NT2/D1 (cell line): ENCODE measurements around the genes KCNJ9 and DCAF8.

GRCh38 chr1:159923116-159924211 is 1.8 kb downstream of the TAGLN2 start:
- RRBS, 2 experiments = no CpG with 5 or more reads among the region's 21 CpGs

DNA sequence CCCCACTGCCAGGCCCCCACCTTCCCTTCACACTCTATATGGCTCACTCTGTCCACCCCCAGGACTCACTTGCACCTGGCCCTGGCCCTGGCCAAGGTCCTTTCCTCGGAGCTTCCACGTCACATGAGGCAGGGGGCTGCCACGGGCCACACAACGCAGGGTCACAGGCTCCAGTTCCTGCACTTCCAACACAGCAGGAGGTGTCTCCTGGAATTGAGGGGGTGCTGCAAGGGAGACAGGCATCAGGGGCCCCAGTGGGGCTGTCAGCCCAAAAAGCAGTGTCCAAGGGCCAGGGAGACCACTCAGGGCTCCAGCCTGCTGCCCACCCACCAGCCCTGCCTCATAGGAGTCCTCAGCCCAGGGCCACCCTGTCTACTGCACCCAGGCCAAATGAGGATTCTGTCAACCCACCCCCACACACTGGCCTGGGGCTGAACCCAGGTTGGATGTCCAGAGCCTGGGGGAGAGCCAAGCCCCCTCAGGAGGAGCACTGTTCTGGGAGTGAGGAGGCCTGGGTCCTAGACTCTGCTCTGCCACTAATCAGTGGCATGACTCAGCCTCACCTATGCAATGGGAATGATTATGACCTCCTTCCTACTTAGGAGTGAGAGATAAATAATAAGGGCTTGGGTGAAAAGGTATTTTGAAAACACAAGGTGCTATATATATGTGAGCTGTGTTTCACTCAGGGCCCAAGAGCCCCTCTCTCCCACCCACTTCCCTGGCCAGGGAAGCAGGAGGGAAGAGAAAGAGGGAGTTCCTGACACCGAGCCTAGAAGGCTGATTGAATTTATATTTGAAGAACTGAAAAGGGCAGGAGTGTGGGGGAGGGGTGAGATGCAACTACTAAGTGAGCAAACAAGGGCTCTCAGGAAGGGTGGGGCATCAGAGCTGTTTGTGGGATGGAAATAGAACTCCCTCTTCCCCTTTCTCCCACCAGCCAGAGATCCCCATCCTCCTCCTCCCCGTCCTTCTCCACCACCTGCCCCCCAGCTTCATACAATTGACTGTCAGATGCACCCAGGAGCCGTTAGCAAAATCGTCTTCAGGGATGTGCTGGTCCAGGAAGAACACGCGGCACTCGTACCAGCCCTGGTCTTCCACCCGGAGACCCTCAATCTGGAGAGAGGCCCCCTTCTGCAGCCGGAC is 8.4 kb downstream of the IGSF9 start:
- RRBS, 2 experiments = 80 to 100% methylated on average over 1 of the region's 13 CpGs

DNA sequence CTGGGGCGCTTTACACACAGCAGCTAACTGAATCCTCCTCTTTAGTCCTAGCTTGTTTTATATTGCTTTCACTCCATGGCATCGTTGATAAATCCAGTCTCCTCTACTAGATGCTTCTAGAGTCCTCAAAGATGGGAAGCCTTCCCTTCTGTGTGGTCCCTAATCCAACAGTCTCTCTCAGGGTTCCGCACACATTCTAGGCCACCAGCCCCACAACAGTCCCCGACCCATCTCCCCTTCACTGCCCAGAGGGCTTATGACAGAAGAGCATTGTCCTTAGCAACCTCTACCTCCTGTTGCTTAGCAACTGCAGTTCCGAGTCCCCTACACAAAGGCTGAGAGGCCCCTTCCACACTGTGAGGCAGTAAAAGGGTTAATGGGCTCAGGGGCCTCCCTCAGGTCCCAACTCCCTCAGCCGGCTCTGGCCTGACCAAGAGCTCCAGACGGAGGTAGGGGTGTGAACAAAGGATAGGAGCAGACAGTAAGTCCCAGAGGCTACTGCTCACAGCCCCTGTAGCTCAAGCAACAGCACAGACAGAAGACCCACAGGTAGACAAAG is 4.3 kb downstream of the IGSF9 start:
- RRBS, 2 experiments = no CpG with 5 or more reads among the region's 7 CpGs

DNA sequence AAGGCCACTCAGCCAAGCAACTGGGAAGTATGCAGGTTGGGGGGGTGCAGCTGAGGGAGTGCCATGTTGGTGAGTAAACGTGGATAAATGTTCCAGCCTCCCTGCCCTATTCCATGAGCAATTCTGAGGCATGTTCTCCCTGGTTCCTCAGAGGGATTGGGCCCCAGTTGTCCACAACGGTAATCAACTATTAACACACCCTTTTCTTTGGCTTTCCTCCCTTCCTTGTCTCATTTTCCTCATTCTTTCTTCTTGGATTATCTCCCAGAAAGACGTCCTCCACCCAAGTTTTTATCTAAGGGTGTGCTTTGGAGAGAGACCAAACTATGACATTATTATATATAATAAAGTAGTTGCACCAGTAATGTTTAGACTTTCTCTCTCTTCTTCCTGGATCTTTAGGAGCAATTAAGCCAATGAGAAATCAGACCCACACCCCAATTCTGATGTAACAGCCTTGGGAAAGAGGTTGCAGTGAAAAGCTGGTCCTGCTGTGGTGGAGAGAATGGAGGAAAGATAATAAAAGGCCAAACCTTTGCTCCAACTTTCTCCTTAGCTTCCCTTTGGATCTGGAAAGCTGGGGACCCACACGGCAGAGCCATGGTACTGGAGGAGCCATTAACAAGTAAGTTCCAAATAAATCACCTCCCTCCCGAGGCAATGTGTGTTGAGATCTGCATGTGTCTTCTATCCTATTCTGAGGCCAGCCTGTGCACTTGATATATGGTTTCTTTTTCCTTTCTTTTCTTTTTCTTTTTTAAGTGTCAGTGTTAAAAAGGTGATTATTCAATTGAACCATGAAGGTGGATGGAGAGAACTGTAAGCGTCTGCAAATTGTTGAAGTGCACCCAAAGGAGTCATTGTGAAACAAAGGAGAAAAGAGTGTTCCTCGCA is 7.0 kb upstream of the SLAMF9 start:
- RRBS, 2 experiments = no CpG with 5 or more reads among the region's 7 CpGs

GRCh38 chr1:160032519-160033032 is 786 bp upstream of the PIGM start:
- RRBS, 2 experiments = no CpG with 5 or more reads among the region's 6 CpGs

DNA sequence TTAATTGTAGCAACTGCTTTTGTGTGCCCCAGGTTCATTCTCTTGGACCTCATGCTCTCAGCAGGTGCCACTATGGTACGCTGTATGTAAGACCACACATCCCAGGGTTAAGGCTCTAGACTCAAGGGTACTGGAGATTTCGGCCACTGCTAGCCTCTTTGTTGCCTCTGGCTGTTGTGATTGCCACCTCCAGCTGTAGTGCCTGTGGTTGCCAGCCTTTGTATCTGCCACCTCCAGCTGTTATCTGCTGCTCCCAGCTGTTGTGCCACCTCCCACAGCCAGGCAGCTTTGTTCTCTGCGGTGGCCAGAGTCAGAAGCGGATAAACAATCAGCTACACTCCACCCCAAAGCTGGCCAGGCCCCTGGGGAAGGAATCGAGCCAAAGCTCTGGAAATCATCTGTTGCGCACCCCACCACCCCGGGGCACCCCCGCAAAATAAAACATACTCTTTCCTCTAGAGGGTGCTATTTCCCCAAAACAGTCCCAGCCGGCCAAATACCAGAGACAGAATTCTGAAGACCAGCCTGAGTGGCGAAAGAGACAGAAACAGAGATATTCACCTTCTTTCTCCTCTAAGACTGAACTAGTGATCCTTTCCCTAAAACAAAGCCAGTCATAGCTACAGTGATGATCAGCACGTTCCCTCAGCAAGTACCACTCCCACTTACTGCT is 14.8 kb upstream of the PIGM start:
- RRBS, 2 experiments = under 1 to 4% methylated on average over 1 to 3 of the region's 11 CpGs

DNA sequence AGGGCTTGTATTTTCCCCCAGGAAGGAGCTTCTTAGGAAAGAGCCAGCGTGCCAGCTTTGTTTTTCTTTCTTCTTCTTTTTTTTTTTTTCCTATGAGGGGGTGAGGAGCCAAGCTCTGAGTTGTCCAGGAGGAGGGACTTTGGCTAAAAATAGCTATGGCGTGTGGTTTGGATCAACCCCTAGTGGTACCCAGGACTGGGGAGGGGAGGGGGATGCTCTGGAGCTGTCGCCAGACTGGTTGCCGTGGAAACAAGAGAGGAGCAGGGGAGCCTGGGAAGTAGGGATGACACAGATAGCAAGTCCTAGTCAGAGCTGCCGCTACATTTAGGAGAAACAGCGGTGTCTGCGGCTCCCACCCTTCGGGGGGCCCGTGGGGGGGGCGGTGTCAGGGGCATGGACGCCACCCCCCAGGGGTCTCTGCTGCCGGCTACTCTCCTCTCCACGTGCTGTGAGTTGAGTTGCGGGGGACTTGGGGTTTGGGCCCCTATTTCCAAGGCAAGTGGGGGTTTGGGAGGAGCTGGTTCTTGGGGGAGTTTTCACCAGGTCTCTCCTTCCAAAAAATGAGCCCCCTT is at the start of gene KCNJ9:
Gene KCNJ9 (plus strand): TSS at position 289 of the 572 bp plus-strand sequence.
- RRBS, 2 experiments = no CpG with 5 or more reads among the region's 14 CpGs

GRCh38 chr1:160127789-160128717 is 12.5 kb downstream of the ATP1A2 start:
- RRBS, 2 experiments = no CpG with 5 or more reads among the region's 13 CpGs

- RRBS, 2 experiments = no CpG with 5 or more reads among the region's 5 CpGs
Observed at GRCh38 chr1:160141287-160141954, 10.0 kb upstream of the ATP1A4 start.

- RRBS, 2 experiments = no CpG with 5 or more reads among the region's 3 CpGs
Observed at GRCh38 chr1:160204167-160204935, 833 bp upstream of the PEA15 start.

DNA sequence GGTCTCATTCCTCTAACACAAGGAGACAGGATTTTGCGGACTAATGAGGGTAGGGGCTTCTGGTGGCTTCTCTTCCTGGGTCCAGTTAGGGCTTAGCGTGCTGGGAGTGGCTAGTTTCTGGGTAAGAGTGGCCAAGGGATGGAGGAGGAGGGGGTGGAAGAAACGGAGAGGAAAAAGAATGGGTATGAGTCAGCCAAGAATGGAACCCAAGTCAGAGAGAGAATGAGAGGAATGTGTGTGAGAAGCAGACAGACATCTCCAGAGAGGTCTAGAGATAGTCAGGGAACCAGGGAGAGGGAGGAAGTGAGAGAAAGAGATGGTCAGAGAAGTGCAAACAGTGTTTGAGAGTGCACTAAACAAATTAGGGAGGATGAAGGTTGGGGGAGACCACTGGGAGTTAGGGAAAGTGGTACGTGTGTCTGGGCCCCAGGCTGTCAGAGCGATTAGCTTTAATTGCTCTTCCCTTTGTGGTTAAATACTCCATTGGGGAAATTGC is 1.3 kb downstream of the PEA15 start:
- RRBS, 2 experiments = no CpG with 5 or more reads among the region's 5 CpGs

GRCh38 chr1:160209310-160210319 is 4.4 kb downstream of the PEA15 start:
- RRBS, 2 experiments = no CpG with 5 or more reads among the region's 9 CpGs

- RRBS, 2 experiments = no CpG with 5 or more reads among the region's 71 CpGs
Observed at GRCh38 chr1:160261797-160262847, at the start of gene DCAF8. Gene DCAF8, minus strand, starts transcription at chr1:160262549.

DNA sequence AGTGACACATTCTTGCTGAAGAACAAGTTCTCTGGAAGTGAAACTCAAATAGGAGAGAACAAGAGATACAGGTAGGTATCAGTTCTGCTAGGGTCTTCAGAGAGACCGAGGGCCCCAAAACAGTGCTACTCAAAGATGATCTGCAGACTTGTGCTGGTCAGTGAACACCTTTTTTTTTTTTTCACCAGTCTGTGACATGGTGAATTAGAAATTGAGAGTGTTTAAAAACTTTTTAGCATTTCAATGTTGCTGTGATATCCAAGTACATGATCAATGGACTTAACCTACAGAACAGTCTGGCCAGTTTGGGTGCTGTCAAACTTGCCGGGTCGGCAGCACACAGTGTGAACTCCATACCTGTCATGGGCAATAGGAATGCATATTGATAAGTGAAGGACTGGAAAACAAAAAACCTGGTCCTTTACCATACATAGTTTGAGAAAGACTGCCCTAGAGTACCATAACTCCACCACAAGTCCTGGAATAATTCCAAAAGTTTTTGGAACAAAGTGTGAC is 7.8 kb downstream of the PEX19 start:
- RRBS, 2 experiments = no CpG with 5 or more reads among the region's 3 CpGs

DNA sequence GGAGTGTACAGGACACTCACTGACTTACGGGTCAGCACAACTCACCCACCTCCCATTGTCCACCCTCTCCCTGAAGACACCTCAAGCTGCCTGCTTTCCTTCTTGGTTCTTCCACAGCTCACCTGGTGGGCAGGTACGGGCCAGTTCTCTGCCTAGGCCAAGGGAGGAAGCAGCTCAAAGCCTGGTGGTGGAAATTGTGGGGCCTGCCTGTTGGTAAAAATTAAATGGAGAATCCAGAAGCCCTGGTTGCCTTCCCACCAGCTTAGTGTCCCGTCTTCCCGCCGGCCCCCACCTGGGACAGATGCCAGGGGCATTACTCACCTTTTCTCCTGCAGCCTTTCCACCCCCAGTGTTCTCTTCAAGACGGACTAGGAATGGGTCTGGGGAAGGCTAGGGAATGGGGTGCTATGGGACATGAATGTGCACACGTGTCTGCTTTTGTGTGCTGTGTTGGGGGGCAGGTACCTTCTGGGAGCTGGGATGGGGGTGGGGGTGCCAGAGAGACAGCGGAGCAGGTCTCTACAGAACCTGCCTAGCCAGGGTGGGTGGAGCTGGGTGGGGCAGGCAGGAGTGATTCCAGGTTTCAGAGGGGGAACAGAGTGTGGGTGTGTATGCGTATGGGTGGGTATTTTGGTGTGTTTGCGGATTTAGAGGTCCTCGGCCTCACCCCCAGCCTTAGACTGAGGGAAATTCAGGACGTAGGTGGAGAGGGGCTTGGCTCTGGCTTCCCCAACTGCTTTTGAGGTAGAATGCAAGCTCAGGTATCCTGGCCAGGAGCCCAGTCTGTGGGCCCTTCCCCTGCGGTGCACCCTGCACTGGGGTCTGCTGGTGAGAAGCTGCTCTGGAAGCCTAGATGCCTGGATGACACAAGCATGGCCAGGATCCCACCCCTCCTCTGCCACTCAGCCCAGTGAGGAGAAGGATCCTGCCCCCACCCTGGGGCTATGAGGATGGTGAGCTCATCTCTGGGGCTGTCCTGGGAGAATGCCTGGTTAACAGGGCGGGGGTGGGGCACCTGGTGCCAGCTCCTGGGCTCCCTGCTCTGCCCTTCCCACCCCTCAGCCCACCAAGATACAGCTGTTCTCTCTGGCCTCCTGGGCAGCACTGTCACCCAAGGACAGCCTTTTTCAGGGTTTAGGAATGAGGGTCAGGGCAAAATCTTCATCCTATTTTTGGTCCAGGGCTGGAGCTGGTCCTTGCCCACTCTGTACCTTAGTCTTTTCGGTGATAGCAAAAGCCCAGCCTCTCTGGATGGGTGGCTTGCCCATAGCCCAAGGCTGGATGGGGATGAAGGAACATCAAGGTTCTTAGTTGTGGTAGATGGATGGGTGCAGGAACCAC is 7.8 kb downstream of the VANGL2 start:
- RRBS, 2 experiments = no CpG with 5 or more reads among the region's 15 CpGs

GRCh38 chr1:160540621-160541131 is 17.6 kb upstream of the SLAMF6 start:
- RRBS, 2 experiments = no CpG with 5 or more reads among the region's 2 CpGs

- RRBS, 2 experiments = no CpG with 5 or more reads among the region's 7 CpGs
Observed at GRCh38 chr1:160641312-160641934, 5.4 kb downstream of the SLAMF1 start.

DNA sequence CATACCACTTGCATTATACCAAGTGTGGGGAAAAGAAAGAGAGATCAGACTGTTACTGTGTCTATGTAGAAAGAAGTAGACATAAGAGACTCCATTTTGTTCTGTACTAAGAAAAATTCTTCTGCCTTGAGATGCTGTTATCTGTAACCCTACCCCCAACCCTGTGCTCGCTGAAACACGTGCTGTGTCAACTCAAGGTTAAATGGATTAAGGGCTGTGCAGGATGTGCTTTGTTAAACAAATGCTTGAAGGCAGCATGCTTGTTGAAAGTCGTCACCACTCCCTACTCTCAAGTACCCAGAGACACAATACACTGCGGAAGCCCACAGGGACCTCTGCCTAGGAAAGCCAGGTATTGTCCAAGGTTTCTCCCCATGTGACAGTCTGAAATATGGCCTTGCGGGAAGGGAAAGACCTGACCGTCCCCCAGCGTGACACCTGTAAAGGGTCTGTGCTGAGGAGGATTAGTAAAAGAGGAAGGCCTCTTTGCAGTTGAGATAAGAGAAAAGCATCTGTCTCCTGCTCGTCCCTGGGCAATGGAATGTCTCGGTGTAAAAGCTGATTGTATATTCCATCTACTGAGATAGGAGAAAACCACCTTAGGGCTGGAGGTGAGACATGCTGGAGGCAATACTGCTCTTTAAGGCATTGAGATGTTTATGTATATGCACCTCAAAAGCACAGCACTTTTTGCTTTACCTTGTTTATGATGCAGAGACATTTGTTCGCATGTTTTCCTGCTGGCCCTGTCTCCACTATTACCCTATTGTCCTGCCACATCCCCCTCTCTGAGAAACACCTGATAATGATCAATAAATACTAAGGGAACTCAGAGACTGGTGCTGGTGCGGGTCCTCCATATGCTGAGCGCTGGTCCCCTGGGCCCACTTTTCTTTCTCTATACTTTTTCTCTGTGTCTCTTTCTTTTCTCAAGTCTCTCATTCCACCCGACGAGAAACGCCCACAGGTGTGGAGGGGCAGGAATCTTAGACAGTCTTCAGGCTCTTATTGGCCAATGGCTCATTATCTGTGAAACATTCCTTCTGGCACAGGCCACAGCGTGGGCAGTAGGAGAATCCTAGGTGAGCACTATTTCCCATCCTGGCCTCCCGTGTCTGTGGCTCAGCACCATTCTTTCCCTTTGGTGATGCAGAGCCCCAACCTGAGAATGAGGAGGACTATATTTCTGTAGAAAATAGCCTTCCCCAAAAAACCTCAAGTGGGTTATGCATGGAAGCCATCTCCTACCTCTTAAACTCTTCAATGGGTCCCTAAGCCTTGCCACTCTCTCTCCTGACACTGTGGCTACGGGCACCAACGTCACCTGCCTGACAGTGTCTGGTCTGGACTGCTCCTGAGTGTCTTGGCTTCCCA is 5.8 kb upstream of the SLAMF1 start:
- RRBS, 2 experiments = no CpG with 5 or more reads among the region's 19 CpGs

DNA sequence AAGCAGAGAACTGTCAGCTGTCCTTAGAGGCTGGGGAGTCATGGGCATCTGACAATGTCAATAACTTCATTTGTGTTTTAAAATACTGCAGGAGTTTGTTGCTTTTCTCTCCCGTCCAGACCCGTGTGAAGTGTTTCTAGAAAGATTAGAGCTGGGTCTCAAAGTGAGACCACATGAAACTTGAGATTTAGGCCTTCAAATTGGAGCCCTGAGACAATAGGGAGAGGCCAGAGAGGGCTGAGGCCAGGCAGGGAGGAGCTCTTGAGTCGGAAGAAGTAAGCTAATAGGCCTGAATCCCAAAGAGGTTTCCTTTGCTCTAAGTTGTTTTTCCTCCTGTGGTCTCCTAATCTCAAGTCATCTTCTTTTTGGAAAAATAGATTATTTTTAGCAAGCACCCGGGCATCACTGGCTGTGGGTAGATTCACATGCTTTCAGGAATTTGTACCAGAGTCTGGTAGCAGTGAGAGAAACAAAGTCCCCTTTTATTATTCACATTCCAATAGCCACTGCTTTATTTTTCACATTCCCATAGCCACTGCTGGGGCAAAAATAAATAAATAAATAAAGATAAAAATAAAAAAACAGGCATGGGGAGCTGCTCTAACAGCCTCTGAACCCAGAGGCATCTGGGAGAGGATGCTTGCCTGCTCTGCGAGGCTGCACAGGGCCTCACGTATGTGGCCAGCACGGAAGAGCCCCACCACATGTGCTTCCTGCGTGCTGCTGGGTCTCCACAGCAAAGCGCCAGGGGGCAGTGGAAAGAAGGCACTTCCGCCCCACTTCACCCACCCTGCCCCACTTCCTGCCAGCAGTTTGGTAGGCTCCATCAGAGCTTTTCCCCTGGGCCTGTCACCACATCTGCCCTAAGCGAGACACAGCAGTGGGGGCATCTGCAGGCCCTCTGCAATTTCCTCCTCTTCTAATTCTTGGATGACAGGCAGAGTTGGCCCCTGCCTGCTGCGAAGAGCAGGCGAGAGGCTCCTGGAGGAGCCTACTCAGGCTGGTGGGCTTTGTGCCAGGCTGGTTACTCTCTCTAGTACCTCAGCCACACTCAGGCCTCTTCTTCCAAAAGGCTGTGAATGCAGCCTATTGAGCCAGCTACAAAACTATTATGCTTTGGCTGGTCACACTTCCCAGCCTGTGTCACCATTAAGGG is 25.4 kb downstream of the CD244 start:
- RRBS, 2 experiments = no CpG with 5 or more reads among the region's 13 CpGs